Neural crest cell (in vitro differentiated cells): Measurements from ENCODE around the genes NDUFS7, APC2, ADAMTSL5 and ONECUT3.

DNA sequence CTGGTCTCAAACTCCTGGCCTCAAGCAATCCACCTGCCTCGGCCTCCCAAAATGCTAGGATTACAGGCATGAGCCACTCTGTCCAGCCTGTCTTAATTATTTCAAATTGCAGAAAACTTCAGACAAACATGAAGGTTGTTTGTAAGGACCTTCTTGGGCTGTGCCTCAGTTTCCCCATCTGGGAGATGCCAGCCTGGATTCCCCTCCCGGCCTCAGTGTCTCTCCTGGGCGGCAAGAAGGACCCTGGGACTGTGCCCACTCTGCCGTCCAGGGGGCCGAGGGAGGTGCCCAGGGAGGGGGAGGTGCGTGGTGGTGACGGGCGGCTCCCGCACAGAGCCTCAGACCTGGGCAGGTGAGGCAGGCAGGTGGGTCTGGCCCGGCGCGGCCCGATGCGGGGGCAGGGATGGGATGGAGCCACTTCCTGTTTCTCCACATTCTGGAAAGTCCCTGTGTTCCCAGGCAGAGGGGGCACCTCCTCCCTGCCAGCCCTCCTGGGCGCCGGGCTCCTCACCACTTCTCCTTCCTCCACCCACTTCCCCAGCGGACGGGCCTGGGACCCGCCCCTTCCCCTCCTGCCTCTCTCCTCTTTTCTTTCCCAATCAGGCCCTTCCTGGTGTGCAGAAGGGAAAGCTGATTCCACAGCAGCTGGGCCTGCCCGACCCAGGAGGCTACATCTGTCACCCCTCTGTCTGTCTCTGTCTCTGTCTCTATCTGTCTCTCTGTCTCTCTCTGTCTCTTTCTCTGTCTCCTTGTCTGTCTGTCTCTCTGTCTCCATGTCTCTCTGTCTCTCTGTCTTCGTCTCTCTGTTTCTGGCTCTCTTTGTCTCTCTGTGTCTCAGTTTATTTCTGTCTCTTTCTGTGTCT, 6.3 kb upstream of the SBNO2 start:
- PRO-cap = no peak

- PRO-cap = no peak
Observed at GRCh38 chr19:1203223-1203787, 2.3 kb upstream of the STK11 start.

DNA sequence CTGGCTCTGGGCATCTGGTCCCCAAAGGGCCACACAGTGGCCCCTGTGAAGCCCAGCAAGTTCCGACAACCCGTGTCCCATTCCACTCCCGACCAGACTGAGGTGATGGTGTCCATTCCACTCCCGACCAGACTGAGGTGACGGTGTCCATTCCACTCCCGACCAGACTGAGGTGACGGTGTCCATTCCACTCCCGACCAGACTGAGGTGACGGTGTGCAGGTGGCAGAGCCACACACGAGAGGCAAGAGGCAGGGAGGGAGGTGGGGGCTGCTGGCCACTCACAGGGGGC, 2.1 kb upstream of the MIDN start:
- PRO-cap = no peak

DNA sequence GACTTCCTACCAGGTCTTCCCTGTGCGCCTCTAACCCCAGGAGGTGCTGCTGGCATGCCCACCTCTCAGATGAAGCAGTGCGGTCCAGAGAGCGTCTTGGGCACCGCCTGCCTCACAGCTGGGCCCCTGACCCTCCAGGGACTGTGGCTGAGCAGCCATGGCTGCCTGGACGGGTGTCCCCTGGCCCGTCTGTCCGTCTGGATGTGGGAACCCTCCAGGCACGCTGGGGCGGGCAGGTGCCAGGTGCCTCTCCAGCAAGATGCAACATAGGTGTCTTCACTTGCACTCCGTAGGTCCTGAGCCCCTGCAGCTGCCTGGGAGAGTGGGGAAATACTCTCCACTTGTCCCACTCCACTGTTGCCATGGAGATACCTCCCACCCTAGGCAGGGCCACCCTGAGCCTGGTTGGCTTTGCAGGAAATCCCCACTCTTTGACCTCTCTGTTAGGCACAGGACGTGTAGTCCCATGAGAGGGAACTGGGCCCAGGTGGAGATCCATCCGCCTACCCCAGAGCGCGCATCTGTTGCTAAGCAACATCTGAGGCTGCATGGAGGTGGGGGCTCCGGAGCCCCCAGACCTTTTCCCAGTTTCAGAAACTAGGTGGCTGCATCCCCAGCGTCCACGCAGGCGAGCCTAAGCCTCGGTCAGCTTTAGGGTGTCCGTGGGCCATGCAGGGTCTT, 4.5 kb upstream of the CIRBP start:
- PRO-cap = no peak

- PRO-cap = bidirectional peak, plus-strand start at chr19:1275989, minus-strand start at chr19:1275790
Observed at GRCh38 chr19:1275593-1276279, 406 bp downstream of the FAM174C start.

- PRO-cap = no peak
Observed at GRCh38 chr19:1286470-1287181, 953 bp downstream of the EFNA2 start.

DNA sequence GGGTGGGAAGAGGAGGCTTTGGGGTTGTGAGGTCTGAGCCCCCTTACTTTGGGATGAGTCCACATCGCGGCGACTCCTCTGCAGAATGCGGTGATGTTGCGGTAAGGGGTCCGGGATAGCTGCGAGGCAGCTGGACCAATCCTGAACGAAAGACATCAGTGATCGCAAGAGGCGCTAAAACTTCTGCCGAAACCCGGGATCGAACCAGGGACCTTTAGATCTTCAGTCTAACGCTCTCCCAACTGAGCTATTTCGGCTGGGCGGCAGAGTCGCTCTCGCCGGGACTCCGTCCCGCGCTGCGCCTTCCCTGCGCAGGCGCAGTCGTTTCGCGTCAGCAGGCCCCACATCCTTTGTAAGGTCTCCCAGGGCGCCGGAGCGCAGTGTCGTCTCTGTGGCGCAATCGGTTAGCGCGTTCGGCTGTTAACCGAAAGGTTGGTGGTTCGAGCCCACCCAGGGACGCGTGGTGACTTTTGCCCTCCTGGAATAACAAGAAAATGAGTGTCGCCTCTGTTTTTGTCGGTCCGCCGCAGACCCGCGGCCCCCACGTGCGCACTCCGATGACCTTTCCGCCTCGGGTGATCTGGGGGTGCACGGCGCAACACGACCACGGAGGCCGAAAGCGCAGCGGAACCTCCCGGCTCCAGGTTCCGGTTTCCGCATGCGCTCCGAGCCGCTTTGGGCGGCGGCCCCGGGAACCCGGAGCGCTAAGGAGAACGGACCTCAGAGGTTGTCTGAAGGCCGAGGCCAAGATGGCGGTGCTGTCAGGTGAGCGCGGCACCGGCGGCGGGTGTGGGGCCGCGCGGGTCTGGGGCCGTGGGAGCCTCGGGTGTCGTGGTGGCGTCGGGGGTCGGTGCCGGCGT, at the start of gene NDUFS7:
Gene NDUFS7 (plus strand): TSS at position 730 of the 860 bp plus-strand sequence.
- PRO-cap = bidirectional peak, plus-strand start at position 380 of the sequence, minus-strand start at position 89 of the sequence; bidirectional peak, plus-strand start at position 730 of the sequence, minus-strand start at position 621 of the sequence

GRCh38 chr19:1394638-1395369, 6.5 kb downstream of the GAMT start:
- PRO-cap = no peak

- PRO-cap = no peak
Observed at GRCh38 chr19:1410107-1411329, 3.1 kb downstream of the DAZAP1 start.

DNA sequence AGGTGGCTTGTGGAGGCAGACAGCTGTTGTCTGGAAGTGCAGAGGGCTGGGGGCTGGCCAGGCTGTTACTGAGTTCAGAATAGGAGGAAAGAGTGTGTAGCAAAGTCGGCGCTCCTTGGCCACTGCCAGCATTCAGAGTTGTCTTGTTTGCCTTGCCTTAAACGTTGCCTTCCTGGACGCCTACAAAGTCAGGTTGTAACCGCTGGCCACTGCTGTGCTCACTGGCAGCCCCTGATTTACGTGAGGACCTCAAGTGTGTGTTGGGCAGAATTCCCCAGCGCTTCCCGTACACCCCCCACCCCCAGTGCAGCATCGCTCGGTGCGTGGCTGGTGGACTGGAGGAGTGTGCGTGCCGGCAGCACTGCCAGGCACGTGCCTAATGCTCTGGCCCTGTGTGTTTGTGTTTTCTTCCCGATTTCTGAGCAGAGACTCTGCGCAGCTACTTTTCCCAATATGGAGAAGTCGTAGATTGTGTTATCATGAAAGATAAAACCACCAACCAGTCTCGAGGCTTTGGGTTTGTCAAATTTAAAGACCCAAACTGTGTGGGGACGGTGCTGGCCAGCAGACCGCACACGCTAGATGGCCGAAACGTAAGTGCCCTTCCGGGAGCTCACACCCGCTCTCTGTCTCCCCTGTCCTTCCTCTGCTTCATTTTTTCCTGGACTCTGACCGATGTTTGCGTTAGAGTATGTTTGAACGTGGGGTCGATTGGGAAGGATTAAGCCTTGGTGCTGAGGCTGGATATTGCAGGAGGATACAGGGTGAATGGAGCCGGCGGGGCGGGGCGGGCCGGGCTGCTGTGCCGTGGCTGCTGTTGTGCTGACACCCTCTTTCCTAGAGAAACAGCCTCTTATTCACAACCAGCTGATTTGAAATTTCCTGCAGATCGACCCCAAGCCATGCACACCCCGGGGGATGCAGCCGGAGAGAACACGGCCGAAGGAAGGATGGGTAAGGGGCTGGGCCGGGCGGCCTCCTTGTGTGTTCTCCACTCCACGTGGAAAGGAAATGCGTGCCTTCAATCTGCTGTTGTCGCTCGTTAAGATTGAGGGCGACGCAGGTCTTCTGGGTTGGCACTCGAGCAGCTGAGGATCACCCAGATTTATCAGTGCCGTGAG, 10.8 kb downstream of the DAZAP1 start:
- PRO-cap = no peak

DNA sequence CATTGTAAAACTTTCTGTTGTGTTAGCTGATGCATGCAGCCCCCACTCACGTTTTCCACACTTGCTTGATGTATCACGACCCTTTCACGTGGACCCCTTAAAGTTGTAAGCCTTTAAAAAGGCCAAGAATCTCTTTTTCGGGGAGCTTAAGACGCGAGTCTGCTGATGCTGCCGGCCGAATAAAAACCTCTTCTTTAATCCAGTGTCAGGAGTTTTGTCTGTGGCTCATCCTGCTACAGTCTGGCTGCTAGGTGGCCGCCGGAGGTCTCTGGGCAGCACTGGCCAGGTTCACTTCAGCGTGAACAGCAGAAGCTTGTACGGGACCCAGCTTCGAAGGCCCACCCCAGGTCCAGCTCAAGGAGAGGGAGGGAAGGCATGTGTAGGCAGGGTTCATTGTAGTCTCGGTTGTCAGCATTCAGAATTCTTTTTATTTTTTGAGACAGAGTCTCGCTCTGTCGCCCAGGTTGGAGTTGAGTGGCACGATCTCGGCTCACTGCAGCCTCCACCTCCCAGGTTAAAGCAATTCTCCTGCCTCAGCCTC, 4.5 kb downstream of the RPS15 start:
- PRO-cap = no peak

- PRO-cap = bidirectional peak, plus-strand start at chr19:1450300, minus-strand start at chr19:1450015
Observed at GRCh38 chr19:1449423-1450624, at the start of gene APC2. Gene APC2 (plus strand): TSS chr19:1450121.

DNA sequence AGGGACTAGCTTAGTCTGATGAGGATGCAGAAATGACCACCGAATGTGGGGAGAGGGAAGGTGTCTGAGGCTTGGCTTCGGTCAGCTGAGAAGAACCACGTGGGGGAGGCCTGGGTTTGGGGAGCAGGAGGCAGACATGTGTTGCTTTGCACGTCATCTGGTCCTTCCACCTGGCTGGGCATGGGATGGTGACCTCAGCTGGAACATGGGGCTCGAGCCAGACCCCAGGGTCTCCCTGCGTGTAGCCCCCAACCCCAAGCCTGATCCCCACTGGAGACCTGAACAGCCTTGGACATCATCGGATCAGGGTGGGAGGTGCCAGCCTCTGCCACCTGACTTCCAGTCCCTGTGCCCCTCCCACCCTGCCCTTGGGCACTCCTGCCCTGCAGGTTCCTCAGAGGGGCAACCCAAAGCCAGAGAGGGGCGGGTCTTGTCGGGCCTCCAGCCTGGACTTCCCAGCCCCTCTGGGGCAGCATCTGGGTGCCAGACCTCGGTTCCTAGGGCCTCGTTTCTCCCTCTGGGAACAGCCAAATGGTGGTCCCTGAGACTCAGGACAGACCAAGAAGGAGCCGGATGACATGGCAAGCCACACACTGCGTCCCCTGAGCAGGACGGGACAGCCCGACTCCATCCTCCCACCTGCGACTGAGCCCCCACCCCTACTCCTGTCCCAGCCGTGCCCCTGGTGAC, 1.4 kb downstream of the APC2 start:
- PRO-cap = no peak

DNA sequence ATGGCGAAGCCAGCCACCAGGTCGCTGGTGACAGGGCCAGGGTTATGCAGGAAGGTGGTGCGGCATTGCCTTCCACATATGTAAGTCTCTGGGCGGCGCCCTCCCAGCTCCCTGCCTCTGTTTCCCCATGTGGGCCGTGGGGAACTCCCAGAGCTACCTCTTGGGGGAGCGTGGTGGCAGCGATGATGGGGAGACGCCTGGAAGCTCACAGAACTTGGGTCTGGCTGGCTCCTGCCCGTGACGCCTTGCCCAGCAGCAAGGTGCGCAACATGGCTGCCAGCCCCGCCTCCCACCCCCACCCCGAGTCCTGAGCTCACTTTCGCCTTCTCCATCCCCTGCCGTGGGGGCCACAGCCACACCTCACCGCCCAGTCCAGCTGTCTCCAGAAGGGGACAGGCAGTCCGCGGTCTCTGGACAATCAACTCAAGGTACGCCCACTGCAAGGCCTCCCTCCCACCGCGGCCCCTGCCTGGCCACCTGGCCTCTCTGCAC, 6.7 kb downstream of the C19orf25 start:
- PRO-cap = no peak

DNA sequence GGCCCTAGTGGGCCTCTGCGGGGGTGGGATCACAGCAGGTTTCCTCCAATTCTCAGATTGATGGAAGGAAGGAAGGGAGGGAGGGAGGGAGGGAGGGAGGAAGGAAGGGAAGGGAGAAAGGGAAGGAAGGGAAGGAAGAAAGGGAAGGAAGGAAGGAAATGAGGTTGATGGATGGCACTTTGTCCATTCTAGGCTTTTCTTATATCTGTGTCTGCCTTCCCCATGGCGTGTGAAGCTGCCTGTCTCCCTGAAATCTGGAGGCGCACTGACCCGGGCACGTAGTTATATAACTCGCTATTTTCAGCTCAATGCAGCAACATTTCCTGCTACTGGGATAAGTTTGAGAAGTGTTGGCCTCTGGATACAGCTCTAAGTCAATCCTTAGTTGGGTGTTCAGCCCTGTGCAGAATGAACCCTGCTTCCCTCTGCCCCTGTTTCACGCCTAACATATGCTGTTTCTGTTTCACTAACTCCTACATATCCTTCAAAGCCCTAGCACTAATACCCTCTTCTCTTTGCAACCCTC, 3.2 kb downstream of the ADAMTSL5 start:
- PRO-cap = no peak

DNA sequence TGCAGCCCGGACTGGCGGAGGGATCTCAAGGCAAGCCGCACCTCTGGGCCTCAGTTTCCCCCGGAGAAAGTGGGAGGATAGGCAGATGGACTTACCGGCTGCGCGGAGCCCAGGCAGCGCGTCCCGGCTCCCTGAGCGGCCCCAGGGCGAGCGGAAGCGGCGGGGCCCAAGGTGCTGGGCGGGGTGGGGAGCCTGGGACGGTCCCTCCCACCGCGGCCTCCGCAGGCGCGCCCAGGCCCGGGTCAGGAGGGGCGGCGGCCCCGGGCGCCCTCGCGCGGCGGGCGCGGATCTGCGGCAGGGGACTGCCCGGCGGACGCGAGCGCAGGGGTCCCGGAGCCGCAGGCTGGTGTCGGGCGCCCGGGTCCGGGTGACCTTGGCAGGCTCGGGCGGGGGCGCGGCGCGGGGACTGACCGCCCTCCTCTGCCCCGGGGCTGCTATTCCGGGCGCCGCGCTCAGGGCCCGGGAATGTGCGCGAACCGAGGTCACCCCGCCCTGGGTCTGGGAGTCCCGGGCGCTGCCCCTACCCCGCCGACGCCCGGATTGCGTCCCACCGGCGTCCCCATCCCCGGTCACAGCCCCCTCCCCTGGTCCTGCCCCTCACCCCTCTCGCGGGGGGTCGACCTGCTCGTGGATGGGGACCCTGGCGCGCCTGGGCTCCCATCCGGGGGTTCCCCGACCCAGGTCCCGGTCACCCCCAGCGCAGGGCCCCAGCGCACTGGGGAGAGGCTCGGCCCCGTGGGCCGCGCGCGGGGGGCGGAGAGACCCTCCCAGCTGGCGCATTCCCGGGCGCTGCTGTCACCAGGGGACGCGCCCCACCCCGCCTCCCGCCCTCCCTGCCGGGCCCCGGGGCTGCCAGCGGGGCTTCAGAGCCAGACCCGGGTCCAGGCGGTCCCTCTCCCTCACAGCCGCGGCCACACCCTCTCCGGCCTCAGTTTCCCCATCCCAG, at the start of gene ADAMTSL5:
Gene ADAMTSL5 (minus strand): TSS at position 152 of the 946 bp plus-strand sequence.
- PRO-cap = no peak

DNA sequence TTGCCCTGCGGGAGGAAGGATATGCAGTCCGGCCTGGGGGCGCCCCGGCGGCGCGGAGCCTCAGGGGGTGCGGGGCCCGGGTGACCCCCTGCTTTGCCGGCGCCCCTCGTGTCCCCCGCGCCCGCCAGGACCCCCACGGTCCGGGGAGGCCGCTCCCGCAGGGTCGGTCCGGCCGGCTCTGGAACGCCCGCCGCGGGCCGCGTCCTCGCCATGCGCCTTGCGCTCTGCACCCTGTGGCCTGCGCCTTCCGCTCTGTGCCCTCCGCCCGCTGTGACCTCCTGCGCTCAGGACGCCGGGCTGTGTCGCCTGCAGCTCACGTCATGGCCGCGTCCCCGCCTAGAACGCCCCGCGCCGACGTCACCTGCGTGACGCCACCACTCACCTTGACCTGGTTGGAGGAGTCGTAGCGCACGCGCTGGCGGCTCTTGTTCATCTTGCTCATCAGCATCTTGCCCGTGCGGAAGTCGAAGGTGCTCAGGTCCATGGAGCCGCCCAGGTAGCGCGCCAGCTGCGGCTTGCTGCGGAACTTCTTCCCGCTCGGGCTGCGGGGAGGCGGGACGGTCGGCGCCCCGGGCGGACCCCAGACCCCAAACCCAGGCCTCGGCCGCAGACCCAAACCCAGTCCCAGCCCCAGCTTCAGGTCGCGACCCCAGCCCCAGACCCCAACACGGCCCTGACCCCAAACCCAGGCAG, 7.8 kb downstream of the MBD3 start:
- PRO-cap = no peak

DNA sequence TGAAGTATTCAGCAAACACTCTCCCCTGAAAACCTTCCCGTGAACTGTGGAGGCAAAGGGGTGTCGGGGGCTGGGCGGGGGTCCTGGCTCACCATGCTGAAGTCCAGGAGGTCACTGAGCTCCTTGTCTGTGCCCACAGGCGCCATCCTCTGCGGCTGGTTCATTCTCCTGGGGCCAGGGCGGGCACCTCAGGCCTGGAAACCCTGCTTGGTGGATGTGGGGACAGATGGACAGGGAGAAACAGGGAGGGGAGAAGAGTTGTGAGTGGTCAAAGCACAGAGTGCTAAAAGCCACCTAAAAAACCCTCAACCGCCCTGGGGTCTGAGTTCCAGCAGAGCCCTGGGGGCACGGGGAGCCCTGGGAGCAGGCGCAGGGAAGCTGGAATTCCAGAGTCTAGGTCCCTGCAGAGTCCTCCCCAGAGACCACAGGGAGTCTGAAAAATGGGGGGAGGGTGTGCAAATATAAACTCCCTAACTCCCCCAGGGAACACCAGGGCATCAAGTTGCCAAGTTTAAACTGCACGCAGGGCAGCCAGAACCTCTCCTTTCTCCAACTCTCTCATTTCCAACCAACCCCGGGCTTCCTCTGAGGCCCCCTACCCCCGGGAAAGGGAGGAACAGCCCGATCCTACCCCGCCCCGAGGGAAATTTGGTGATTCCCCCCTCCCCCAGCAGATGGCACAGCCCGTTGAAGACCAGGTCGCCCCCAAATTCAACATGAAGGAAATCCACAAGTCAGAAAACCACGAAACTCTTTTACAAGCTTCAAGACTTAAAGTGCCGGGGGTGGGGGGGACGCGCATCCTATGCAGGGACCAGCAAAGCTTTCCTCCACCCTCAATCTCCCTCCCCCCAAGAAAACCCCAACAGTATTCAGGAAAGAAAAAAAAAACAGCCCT, 2.1 kb downstream of the TCF3 start:
- PRO-cap = no peak

GRCh38 chr19:1753247-1753749, at the start of gene ONECUT3:
Gene ONECUT3 (plus strand): TSS chr19:1753506.
- PRO-cap = unidirectional peak, plus-strand start at chr19:1753506

GRCh38 chr19:1847169-1848150, 823 bp downstream of the REXO1 start:
- PRO-cap = unidirectional peak, plus-strand start at chr19:1847670